ENCODE measurements around a stretch of chr17.

DNA sequence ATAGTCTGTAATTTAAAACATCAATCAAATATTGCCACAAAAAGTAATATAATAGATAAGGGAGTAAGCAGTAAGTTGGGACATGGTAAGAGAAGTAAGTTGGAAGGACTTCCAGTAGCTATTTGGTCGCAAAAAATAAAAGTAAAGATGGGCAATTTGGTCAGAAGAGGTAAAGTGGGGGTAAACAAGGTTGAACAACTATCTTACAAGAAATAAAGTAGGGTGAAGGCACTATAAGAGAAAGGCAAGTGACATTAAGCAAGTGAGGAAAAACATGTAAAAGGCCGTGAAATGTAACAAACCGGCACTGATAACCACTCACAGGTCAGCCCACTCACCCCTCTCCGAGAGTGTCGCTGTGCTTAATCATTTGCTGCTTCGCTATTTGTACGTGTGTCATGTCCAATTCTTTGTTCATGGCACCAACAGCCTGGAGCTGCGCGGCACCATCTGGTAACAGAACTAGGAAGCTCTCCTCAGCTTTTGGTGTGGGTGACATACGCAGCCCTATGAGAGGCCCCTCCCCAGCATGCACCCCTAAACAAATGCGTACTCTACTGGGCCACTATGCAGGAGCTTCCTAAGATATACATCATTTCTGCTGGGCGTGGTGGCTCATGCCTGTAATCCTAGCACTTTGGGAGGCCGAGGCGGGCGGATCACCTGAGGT is 2.2 kb upstream of the PECAM1 start:
- PRO-cap, 8 experiments = peak in 6 of 8 experiments; most common plus-strand start position 370 of the sequence (in 4); most common minus-strand start position 458 of the sequence (in 3)

GRCh38 chr17:64502138-64502802 is 3.8 kb downstream of the DDX5 start:
- PRO-cap, 8 experiments = peak in 5 of 8 experiments; most common minus-strand start chr17:64502287 (in 3)

DNA sequence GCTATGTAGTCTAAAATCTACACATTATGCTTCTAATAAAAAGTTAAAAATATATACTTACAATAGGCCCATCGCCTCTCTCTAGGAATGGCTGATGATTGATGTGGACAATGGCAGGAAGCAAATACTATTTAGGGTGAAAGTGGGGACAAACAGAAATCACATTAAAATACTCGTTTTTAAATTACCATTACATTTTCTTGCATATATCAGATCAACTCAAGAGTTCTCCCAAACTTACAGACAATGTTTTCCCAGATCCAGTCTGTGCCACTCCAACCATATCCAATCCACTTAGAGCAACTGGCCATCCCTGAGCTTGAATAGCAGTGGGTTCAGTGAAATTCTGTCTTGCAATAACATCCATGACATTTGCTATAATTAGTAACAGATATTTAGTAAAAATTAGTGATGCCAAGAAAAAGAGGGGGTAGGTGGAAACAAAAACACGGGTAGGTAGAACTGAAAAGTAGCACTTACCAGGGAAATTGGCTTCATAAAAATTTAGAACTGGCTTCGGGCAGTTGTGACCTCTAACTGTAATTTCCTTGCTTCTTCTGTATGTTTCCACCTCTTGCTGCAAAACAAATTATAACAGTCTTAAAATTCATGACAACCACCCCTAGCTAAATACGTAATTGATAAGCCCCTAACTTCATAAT is 2.2 kb downstream of the DDX5 start:
- PRO-cap, 8 experiments = peak in 1 of 8 experiments; most common minus-strand start position 544 of the sequence (in 1)

DNA sequence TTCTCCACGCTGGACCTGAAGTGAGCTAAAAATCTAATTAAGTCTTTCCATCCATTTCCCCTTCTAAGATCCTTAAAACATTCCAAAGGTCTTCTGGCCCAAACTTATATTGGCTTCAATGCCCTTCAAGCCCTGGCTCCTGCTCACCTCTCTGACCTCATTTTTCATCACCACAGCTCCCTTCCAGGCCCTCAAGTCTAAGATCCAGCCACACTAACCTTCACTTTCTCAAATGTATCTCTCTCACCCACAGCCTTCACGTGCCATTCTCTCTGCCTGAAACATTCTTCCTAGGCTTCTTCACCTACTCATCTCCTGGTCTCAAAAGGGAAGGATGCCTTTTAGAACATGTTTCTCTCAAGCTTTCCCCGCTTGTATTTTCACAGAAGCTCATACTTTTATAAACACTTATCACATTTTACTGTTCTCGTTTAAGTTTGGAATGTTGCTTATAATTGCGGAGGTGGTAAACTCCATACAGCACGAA is 50.3 kb downstream of the SMURF2 start:
- PRO-cap, 8 experiments = no peak in any of the 8 experiments

DNA sequence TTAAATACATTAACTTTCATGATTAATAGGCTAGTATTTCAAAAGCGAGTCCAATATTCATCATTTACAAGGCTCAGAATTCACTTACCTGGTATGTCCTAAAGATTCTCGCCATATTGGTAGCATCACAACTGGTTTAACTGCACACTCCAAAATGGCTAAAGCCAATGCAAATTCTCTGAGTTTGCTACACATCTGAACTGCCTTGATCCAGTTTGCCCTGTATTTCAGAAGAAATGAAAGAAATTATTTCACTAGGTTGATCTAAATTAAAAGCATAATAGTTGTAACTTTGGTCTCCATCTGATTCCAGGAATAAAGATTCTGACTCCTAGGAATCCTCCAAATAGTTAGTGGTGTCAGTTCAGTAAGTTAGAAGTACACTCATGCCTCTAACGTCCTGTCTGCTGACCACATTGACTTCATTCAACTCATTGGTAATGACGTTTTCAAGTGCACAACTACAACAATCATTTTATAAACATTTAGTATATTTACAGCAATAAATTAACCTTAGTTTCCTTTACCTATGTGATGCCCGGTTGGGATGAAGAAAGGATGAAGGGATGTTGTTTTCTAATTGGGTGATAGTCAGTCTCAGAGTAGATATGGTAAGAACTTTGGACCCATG is 99.8 kb upstream of the SMURF2 start:
- PRO-cap, 8 experiments = no peak in any of the 8 experiments

DNA sequence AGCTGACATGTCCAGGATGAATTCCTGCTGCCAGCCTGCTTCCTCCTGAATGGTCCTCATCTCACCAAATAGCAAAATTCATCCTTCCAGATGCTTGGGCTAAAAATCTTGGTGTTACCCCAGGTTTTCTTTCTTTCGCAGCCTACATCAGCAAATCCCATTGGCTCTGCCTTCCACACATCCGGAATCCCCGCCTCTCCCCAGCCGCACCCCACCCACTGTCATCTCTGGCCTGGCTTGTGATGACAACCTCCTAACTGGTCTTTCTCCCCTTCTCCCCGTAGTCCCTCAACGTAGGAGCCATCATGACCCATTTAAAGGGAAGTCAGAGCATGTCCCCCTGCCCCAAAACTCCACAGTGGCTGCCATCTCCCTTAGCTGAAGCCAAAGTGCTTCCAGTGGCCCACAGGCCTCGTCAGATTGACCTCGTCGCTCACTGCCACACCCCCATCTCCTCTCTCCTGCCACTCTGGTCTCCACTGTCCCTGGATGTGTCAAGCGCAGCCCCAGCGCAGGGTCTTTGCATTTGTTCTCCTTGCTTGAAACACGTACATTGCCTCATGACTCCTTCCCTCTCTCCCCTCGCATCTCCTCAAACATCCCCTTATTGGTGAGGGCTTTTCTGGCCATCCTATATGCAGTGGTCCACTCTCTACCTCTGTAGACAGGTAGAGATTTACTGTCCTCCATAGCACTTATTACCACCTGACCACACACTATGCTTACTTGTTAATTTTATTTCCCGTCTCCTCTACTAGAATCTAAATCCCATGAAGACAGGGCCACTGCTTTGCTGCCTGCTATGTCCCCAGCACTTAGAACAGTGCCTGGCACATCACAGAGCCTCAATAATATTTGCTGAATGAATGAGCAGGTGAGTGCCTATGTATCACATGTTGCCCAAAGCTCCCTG is 116.9 kb downstream of the LRRC37A3 start:
- PRO-cap, 8 experiments = peak in 2 of 8 experiments; most common minus-strand start position 459 of the sequence (in 2)

DNA sequence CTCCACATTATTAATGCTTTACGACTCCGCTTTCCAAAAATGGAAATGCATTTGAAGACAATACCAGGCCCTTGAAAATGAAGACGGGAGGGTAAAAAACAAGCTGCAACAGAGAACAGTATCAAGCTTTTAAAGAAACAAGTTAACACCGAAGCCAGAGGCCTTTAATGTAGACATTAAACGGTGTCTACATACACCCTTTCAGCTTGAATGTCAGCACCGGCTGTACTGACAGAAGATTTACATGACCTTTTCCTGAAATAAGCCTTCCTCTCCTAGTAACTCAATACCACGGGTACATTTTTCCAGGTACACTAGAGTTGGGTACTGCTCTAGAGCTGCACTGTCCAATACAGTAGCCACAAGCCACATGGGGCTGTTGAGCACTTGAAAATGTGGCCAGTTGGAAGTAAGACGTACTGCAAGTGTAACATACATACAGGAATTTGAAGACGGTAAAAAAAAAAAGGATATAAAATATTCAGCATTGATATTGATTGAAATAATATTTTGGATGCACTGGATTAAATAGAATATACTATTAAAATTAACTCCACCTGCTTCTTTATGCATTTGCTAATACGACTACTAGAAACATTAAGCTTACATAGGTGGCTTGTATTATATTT is 45.9 kb upstream of the LRRC37A3 start:
- PRO-cap, 8 experiments = no peak in any of the 8 experiments

DNA sequence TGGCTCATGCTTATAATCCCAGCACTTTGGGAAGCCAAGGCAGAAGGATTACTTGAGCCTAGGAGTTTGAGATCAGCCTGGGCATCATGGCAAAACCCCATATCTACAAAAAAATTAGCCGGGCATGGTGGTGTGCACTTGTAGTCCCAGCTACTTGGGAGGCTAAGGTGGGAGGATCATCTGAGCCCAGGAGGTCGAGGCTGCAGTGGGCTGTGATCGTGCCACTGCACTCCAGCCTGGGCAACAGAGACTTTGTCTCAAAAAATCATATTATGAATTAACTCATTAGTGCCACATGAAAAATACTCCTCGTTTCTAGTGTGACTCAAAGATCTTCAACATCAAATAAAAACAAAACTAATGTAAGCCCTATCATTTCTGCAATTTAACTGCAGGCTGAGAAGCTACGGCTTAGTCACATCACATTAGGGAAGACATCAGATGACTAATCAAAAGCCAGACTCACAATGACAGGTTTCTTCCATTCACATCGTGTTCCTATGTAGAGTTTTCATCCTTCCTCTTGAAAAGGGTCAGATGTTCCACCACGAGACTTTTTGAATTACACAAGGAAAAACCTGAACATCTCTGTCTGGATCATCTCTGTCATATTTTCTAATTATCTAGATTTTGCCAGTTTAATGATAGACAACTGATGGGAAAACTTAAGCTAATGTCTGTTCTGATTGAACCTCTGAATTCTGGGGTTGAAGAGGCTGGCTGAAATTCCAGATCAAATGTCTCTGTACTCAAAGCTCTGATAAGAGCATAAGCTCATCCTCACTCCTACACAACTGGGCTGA is 55.0 kb upstream of the LRRC37A3 start:
- PRO-cap, 8 experiments = no peak in any of the 8 experiments

DNA sequence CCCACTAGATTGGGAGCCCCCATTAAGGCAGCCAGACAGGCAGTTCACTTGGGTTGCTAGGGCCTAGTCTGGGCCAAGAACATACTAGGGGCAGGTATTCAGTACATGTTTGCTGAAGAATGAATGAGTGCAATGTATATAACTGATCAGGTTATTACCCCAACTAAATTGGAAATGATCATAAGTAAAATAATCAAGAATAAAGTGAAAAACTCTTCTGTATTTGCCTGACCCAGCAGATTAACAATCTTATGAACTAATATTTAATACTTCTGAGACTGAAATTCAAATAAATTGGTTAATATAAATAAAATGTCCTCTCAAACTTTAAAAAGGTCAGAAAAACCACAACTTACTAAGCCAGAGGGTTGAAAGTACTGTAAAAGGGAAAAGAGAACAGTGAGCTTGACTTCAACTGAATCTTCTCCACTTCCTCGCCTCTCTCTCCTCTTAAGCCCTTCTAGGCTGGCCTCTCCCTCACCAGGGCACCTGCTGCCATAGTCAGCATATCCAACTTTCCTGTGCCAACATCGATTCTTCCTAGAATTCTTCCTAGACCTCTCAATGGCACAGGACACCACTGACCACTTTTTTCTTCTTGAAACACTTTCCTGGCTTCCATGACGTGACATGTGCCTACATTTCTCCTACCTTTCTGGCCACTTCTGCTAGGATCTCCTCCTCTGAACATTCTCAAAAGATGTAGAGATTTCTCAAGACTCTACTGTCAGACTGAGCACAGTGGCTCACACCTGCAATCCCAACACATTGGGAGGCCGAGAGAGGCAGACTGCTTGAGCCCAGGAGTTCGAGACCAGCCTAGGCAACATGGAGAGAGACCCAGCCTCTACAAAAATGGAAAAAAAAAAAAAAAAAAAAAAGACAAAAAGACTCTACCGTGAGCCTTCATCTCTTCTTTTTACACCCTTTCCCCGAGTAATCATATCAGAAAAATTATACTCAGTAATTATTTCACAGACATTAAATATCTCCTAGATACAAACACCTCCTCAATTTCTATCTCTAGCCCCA is 19.3 kb downstream of the GNA13 start:
- PRO-cap, 8 experiments = peak in 4 of 8 experiments; most common minus-strand start position 443 of the sequence (in 2)

GRCh38 chr17:66296272-66296642 is 6.2 kb upstream of the PRKCA start:
- PRO-cap, 8 experiments = no peak in any of the 8 experiments

DNA sequence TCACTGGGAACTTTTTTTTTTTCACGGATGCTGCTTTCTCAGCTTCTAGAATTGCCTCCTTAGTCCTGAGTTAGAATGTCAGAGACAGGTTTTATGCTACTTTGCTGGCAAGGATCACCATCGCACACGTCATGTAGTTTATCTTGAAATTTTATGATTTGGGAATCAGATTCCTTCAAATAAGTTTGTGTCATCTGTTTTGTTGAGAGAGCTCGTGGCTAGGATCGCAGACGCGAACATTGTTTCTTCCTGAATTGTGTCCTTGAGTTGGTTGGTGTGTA is 51.4 kb downstream of the PRKCA start:
- PRO-cap, 8 experiments = no peak in any of the 8 experiments

GRCh38 chr17:66401860-66402500 is 99.6 kb downstream of the PRKCA start:
- PRO-cap, 8 experiments = no peak in any of the 8 experiments

- PRO-cap, 8 experiments = no peak in any of the 8 experiments
These were observed 221.2 kb downstream of the PRKCA start for GRCh38 chr17:66523384-66524252.

DNA sequence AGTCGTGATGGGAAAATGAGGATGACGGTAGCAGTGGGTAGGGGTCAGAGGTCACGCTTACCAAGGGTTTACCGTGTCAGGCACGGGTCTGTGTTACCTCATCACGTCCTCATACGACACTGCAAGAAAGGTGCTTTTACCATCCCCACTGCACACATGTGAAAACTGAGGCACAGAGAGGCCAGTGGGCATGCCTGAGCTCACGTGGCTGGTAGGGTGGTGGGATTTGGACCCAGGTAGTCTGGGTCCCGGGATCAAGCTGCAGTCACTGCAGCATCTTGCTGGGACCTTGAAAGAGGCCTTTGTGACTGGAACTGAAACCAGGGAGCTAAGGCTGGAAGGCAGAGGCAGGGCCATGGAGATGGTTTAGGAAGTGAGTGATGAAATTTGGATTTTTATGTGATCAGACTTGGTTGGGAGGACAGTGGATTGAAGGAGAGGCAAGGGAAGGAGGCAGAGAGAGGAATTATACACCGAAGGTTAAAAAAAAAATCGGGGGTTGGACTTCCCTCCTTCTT is 255.5 kb upstream of the CACNG5 start:
- PRO-cap, 8 experiments = no peak in any of the 8 experiments

GRCh38 chr17:66580121-66580875 is 254.6 kb upstream of the CACNG5 start:
- PRO-cap, 8 experiments = no peak in any of the 8 experiments

- PRO-cap, 8 experiments = no peak in any of the 8 experiments
These were observed 2.1 kb downstream of the CACNG1 start for GRCh38 chr17:67046228-67046982.

DNA sequence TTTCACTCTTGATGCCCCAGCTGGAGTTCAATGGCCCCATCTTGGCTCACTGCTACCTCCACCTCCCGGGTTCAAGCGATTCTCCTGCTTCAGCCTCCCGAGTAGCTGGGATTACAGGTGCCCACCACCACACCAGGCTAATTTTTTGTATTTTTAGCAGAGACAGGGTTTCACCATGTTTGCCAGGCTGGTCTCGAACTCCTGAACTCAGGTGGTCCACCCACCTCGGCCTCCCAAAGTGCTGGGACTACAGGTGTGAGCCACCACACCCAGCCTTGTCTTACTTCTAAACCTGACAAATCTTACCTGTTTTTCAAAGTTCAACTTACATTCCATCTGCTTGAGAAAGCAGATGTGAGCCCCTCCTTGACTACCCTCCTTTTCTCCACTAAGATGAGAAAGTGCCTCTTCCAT is 73.1 kb downstream of the HELZ start:
- PRO-cap, 8 experiments = no peak in any of the 8 experiments

DNA sequence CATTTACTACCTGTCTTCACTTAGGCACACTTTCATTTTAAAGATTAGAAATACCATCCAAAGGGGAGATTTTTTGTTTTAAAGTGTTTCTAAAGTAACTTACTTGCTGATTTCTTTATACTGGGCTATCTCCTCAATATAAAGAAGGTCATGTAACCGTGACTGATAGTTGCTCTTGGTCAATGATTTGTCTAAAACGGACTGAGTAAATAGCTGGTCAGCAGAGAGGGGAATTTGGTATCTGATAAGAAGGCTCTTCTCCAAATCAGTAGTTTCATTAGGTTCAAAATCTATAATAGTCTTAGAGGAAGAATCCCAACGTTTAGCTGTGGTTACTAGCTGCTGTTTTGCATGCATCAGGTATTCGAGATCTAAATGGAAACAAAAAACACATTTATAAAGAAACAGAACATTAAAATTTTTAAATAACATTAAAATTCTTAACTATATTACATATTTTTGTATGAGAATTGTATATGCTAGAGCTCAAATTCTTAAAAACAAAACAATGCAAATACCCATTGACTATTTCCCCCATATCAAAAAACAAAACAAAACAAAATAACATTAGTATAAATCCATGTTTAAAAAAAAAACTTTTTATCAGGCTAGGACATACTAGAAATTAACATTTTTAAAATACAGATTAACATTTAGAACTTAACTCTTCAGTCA is 66.3 kb downstream of the HELZ start:
- PRO-cap, 8 experiments = no peak in any of the 8 experiments

GRCh38 chr17:67378476-67379417 is 1.7 kb downstream of the PITPNC1 start:
- PRO-cap, 8 experiments = peak in 8 of 8 experiments; most common plus-strand start chr17:67378716 (in 5); most common minus-strand start chr17:67378786 (in 8)

DNA sequence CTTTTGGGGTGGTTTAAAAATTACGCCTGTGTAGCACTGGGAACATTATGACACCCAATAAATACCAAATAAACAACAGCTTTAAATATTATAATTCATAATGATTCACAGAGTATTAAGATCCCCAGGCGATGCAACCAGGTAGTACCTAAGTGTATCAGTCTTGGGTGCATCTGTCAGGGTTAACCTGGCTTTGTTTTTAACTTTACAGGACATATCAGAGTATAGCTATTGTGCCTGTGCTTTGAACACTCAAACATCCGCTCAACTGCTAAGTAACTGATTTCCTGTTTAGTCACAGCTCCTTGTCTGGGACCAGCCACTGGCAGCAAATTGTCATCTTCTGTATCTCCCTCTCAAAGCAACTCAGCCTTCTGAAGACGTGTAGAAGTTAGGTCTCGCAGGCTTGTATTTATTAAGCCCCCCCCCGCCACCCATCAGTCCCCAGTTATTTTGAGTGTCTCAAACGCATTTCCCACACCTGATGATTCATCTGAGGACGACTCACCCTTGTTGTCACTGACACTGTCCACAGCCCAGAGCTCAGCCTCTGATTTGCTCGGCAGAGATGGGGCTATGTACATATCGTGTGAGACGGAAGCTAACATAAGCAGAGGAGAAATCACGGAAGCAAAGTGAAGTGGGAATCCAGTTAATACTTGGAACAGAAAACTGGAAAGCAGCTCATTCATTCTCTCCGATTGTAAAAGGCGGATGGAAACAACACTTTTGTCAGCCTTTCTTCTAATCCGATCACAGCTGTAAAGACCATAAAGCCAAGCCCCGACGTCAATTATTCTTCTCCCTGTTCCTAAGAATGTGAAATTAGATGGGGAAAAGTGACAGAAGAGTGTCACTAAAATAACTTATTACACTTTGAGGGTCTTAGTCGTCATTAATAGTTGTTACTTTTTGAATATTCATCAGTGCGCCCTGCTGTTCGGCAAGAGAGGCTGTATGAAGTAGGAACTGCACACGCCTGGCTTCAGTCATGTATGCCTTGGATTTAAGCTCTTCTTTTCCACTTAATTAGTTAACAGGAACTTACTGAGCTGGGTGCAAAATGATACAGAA is 64.1 kb downstream of the PITPNC1 start:
- PRO-cap, 8 experiments = peak in 8 of 8 experiments; most common plus-strand start position 339 of the sequence (in 5); most common minus-strand start position 376 of the sequence (in 6)

Data from peripheral blood mononuclear cell (primary cell).